Airway epithelial cell (primary cell): Measurements from ENCODE around the gene RNF152.

GRCh38 chr18:59961170-59961648, 61.4 kb downstream of the PMAIP1 start:
- RAMPAGE, long total RNA, result no peak

- RAMPAGE, long total RNA, result no peak
Measured at GRCh38 chr18:59980412-59980649, 80.5 kb downstream of the PMAIP1 start.

- RAMPAGE, long total RNA, result no peak
Measured at GRCh38 chr18:61581561-61582728, 248.7 kb downstream of the CDH20 start.

GRCh38 chr18:61812170-61812521, 80.7 kb downstream of the RNF152 start:
- RAMPAGE, long total RNA, result no peak

DNA sequence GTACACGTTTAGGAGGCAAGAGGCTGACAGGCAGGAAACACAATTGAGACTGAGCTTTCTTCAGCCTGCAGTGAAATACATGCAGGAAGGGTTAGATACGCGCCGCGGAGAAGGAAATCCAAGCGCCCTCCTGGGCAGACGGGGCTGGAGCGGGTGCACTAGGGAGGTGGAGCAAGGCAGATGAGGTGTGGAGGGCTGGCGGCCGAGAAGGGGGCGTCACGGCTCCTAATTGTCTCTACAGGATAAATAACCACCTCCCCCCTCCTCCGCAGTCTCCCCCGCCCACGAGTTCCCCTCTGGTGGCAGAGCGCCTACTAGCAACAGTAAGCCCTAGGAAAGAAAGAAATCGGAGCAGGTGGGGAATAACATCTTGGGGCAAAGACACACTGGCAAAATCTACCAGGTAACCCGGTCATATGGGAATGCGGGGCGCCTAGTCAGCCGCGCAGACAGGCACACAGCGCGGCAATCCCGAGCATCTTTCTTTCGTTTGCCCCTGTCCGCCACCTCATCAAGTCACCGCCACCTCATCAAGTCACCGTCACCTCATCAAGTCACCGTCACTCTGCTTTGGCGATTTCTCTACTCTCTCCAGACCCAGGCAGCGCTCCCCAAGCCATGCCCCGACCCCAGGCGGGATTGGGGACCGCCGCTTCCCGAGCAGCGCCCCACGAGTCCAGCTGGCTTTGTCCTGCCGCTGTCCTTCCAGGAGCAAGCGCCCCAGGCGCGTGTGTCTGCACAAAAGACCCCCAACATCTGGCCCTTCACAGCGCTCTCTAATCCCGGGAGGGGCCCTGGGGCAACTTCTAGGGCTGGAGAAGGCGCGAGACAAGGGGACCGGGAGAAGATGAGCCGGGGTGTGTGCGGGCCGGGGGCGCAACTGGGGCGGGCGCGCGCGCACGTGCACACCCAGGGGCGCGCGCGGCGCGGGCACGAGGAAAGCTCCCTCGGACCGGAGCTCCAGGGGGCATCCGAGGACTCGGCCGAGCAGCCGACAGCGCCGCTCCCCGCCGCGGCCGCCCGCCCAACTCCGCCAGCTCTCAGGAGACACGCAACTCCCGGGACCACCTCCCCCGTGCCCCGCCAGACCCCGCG, at the start of gene RNF152:
TSS of gene RNF152 (minus strand) at position 155 of the 1,095 bp plus-strand sequence.
- RAMPAGE, long total RNA, result no peak

DNA sequence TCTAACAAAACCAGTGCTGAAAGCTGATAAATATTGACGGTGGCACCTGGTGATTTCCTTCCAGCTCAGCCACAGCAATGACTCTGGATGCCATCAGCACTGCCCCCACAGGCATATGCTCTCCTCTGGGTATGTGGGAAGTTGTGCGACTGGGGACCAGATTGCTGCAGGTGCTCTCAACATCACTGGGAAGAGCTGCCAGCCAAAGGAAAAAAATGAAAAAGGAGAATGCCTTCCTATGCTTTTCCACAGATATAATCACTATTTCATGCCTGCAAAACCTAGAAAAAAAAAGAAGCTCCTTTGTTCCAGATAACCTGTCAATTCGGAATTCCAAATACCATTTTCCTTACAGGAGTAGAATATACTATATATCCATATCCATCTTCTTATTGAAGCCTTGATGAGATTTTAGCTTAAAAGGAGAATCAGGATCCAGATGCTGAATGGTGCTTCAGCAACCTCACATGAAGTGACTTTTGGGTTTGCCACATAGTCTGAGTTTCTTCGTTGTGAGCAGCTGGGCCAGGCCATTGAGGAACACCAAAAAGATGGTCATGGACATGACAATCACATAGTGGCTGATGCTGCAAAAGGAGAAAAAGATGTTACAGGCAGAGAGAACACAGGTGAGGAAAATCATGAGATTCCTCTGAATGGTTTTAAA, 141.3 kb downstream of the PIGN start:
- RAMPAGE, long total RNA, result no peak

- RAMPAGE, long total RNA, result no peak
Measured at GRCh38 chr18:62056299-62057183, 130.3 kb downstream of the PIGN start.

GRCh38 chr18:62057299-62058040, 129.4 kb downstream of the PIGN start:
- RAMPAGE, long total RNA, result no peak

GRCh38 chr18:62068494-62069250, 118.2 kb downstream of the PIGN start:
- RAMPAGE, long total RNA, result no peak

DNA sequence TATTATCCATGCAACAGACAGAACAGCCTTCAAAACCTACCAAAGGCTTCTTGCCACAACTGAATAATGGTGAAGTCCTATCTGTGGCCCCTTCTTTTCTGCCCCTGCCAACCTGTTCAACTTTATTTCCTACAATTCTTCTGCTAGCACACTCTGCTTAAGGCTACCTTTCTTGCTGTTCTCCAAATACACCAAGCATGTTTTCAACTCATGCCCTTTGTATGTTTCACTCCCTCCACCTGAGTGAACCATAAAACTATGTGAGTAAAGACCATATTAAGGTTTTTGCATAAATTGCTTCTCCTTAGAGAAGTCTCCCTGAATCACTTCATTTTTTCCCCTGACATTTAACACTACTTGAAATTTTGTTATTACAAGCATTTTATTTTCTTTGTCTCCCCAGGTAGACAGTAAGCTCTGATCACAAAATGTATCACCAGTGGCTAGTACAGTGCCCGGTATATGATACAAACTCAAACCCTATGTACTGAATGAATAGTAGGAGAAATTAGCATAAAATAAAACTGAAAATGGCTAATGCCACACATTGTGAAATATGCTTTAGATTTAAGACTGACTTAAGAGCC, 107.8 kb downstream of the PIGN start:
- RAMPAGE, long total RNA, result no peak

GRCh38 chr18:62498474-62498904, 24.3 kb upstream of the ZCCHC2 start:
- RAMPAGE, long total RNA, result no peak

DNA sequence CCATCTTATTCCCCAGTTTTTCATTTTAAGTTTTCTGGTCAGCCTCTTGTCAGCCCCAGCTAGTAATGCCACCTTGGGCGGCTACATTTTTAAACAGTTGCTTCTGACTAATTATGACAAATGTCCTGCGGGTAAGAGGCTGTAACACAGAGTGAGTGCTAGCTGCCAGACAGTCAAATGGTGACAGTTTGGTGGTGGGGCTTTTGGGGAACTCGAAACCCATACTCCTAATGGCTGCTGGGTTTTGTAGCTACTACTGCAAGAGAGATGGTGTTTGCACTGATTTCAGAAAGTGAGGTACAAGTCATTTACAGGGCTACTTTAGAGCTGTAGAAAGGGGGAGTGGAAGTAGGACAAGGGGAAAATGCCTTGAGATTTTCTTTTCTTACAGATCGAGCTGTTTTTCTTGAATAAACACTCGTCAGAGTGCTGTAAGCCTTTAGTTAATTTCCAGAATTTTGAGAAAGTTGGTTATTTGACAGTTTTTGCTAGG, 48.3 kb downstream of the ZCCHC2 start:
- RAMPAGE, long total RNA, result no peak

GRCh38 chr18:62738934-62739720, 23.8 kb downstream of the PHLPP1 start:
- RAMPAGE, long total RNA, result no peak

- RAMPAGE, long total RNA, result no peak
Measured at GRCh38 chr18:63003062-63003400, 287.7 kb downstream of the PHLPP1 start.

DNA sequence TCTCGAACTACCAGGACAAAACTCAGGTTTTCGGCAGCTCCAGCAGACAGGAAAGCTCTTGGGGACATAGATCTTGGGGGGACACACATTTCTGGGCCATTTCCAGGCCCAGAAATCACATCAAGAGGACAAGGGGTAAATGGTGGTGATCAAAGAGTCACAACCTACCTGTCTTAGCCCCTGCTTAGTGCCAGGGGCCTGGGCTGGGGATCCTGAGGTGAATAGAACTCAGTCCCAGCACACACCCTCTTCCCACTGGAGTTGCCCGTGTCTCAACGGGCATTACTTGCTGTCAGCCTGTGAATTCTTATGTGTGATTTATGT, 261.3 kb downstream of the BCL2 start:
- RAMPAGE, long total RNA, result no peak

DNA sequence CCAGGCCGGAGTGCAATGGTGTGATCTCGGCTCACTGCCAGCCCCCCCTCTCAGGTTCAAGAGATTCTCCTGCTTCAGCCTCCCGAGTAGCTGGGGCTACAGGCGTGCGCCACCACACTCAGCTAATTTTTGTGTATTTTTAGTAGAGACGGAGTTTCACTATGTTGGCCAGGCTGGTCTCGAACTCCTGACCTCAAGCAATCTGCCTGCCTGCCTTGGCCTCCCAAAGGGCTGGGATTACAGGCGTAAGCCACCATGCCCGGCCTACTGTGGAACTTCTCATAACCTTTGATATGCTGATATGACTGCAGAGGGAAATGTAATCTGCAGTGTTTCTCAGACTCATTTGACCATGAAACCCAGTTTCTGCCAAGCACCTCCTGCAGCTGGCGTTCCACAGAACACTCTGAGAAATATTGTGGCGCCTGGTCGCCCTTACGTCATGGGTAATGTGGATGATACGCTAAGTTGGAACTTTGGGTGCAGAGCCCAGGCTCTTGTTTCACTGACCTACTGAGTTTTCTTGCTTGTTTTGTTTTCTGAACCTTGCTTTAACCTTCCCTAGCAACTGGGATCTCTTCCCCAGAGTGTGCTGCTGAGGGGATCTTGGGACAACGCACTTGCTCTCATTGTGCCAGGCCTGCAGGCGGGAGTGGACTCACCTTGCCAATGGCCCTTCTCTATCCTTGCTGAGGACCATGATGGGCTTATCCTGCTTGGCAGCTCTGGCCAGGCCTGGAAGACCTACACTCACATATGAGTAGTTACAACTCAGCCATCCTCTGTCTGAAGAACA, 213.6 kb downstream of the BCL2 start:
- RAMPAGE, long total RNA, result no peak

DNA sequence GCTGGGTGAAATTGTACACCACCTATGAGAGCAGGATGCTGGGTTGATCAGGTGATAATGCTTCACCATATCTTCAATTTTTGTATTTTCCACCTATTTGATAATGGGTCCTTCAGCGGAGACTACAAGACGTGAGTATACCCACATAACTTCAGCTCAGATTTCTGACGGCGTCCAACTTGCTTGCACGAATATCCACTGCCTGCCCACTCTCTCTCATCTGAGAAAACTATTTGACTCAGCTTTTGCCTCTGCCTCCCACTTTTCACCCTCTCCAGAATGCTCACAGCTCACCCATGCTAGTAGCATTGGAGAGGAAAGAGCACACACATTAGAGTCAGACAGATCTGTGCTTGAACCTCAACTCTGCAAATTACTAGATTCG, 166.8 kb downstream of the BCL2 start:
- RAMPAGE, long total RNA, result no peak

GRCh38 chr18:63154742-63155797, 164.5 kb downstream of the BCL2 start:
- RAMPAGE, long total RNA, result no peak

GRCh38 chr18:63155798-63156889, 163.4 kb downstream of the BCL2 start:
- RAMPAGE, long total RNA, result no peak

- RAMPAGE, long total RNA, result no peak
Measured at GRCh38 chr18:63161008-63161495, 158.5 kb downstream of the BCL2 start.